Esophagus muscularis mucosa (tissue), 4 donors: ENCODE data around the genes DEFB108B and P2RY2.

DNA sequence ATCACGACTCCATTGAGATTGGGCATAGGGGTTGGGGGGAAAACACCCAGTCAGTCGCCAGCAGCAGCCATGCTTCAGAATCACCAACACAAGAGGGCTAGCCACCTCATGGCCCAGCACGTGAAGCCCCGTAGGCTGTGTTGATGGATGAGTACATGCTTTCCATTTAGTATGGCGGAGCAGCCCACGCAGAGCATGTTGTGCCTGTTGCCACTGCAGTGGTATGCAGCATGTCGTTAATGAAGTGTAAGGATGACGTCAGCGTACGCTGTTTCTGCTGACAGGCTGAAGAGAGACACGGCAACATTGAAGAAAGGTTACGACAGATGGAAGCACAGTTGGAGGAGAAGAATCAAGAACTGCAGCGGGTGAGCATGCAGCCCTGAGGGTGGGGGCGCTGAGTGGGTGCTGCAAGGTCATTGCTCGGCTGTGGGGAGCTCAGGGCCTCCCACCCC is 62.7 kb downstream of the PPFIA1 start:
- PRO-cap: no peak
- RAMPAGE, long total RNA, 4 experiments: no peak in any of the 4 experiments

- PRO-cap: no peak
- RAMPAGE, long total RNA, 4 experiments: no peak in any of the 4 experiments
Measured at GRCh38 chr11:70463075-70463611, 64.8 kb downstream of the CTTN start.

DNA sequence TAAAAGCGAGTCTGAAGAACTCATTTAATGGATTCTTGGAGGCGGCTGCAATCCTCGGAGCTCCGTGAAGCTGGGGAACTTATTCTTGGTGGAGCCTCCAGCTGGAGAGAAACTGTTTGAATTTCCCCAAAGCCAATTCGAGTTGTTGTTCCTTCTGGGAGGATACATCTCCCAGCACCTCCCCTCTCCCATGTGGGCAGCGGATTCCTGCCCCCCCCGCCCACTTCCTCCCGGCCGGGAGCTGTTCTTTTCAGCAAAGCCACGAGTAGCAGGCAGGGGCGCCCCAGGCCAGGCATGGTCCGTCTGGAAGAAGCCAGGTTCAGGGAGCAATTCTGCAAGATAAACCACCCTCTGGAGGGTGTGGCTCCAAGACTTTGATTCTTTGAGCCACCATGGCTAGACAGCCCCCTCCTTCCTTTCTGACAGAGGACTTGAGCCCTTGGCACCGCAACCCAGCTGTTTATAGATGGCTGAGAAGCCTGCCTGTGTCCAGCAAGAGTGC is 170.2 kb downstream of the CTTN start:
- PRO-cap: no peak
- RAMPAGE, long total RNA, 4 experiments: no peak in any of the 4 experiments

GRCh38 chr11:71248668-71249114 is 3.7 kb downstream of the SHANK2 start:
- PRO-cap: no peak
- RAMPAGE, long total RNA, 4 experiments: no peak in any of the 4 experiments

DNA sequence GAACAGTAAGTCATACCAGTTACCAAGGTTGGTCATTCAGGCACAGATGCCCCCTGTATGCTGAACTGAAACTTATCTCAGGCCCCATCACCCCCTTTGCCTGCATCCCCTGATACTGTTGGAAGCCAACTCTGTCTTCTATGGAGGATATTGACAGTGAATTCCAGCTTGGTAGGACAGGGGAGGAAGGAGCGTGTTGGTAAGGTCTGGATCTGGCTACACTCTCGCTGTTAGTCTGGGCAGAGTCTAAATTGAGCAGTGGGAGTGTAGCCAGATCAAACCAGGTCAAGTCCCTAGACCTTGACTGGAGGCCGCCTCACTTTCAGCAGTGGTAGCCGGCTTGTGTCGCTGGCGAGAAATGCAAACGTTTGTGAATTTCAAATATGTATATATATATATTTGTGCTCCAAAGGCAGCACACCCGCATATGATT is 26.8 kb downstream of the DHCR7 start:
- PRO-cap: no peak
- RAMPAGE, long total RNA, 4 experiments: no peak in any of the 4 experiments

- PRO-cap: no peak
- RAMPAGE, long total RNA, 4 experiments: no peak in any of the 4 experiments
Measured at GRCh38 chr11:71499020-71499402, 28.1 kb upstream of the KRTAP5-7 start.

DNA sequence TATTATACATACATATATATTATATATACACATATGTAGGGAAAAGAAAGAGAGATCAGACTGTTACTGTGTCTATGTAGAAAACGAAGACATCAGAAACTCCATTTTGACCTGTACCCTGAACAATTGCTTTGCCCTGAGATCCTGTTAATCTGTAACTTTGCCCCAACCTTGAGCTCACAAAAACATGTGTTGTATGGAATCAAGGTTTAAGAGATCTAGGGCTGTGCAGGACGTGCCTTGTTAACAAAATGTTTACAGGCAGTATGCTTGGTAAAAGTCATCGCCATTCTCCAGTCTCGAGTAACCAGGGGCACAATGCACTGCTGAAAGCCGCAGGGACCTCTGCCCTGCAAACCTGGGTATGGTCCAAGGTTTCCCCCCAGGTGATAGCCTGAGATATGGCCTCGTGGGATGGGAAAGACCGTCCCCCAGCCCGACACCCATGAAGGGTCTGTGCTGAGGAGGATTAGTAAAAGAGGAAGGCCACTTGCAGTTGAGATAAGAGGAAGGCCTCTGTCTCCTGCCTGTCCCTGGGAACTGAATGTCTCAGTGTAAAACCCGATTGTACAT is 3.1 kb upstream of the KRTAP5-8 start:
- PRO-cap: no peak
- RAMPAGE, long total RNA, 4 experiments: no peak in any of the 4 experiments

GRCh38 chr11:71832983-71833312 is at the start of gene DEFB108B:
Gene DEFB108B, plus strand, starts transcription at chr11:71833200.
- PRO-cap: no peak
- RAMPAGE, long total RNA, 4 experiments: no peak in any of the 4 experiments

- PRO-cap: no peak
- RAMPAGE, long total RNA, 4 experiments: no peak in any of the 4 experiments
Measured at GRCh38 chr11:71947058-71947983, 18.5 kb downstream of the RNF121 start.

DNA sequence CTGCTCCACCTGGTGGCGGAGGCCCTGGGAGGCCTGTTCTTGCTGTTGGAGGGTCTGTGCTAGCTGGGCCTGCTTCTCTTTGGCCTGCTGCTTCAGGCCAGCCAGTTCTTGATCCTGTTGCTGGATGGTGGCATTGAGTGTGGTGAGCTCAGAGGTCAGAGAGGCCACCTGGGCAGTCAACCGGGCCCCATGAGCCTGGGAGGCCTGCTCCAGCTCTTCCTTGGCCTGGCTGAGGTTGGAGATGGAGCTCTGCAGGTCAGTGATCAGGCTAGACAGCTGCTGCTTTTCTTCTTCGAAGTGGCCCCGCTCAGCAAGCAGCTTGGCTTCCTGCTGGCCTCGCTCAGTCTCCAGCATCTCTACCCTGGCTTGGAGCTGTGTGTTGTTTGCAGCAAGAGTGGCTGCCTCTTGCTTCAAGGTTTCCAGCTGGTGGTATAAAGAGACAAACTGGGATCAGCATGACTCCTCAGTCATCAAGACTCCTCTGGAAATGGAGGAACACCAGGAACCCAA is 17.2 kb downstream of the IL18BP start:
- PRO-cap: no peak
- RAMPAGE, long total RNA, 4 experiments: no peak in any of the 4 experiments

DNA sequence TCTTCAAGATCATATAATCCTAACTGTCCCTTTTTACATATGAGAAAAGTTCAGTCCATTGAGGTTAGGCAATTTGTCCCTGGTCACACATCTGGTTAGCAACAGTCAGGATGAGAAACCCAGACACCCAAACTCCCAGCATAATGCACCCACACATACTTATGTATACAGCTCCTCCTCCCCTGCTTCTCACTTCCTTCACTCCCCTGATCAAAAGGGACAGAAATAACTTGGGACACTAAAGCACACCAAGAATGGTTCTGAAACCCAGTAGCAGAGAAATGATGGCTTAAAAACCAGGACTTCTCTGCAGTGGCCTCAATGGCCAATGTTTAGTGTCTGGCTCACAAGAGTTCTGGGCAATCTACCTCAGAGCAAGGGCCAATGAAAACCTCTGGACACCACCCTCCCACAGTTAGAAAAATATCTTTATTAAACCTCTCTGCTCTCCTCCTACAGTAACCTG is 11.1 kb downstream of the NUMA1 start:
- PRO-cap: no peak
- RAMPAGE, long total RNA, 4 experiments: no peak in any of the 4 experiments

GRCh38 chr11:72224434-72224543 is 278 bp upstream of the INPPL1 start:
- PRO-cap: no peak
- RAMPAGE, long total RNA, 4 experiments: no peak in any of the 4 experiments

DNA sequence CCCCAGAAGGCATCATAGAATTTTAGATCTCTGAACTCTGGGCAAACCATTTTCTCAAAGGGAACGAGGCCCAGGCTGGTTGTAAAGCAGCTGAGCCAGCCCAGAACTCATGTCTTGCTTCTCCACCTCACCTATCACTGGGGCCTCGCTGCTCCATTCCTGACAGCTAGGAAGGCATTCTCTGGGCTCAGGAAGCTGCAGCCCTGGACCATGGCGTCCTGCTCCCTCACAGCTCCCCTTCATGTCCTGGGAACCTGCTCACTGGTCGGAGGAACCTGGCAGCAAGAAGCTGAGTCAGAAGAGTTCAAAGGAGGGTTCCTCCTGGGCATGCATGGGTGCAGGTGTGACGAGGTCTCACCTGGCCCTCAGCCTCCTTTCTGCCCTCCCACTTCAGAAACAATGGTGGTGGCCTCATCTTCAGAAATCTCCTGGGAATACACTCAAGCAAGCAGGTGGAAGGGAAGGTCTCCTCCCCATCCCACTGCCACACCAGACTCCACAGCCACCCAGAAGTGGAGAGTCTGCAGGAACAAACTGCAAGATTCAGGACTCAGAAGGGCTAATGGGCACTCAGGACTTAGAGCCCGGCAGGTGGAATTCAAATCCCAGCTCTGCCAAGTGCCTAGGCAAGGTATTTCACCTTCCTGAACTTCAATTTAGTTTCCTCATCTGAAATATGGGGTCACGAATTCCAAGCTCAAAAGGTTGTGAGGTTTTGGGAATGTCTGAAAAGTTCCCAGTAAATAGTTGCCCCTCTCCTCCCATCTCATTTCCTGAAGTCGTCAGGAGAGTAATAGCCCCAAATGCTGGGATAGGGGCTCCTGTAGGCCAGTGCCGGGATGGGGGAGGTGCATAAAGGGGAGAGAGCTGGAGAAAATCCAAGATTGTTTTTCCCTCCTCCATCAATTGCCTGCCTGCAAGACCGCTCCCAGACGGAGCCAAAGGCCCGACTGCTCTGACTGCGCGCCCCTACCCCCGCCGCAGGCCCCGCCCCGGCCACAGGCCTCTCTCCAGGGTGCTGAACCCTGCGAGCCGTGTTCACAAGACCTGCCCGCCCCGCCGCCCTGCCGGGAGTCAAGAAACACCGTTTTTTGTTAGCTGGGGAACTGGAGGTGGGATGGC is 2.1 kb upstream of the PDE2A start:
- PRO-cap: no peak
- RAMPAGE, long total RNA, 4 experiments: no peak in any of the 4 experiments

DNA sequence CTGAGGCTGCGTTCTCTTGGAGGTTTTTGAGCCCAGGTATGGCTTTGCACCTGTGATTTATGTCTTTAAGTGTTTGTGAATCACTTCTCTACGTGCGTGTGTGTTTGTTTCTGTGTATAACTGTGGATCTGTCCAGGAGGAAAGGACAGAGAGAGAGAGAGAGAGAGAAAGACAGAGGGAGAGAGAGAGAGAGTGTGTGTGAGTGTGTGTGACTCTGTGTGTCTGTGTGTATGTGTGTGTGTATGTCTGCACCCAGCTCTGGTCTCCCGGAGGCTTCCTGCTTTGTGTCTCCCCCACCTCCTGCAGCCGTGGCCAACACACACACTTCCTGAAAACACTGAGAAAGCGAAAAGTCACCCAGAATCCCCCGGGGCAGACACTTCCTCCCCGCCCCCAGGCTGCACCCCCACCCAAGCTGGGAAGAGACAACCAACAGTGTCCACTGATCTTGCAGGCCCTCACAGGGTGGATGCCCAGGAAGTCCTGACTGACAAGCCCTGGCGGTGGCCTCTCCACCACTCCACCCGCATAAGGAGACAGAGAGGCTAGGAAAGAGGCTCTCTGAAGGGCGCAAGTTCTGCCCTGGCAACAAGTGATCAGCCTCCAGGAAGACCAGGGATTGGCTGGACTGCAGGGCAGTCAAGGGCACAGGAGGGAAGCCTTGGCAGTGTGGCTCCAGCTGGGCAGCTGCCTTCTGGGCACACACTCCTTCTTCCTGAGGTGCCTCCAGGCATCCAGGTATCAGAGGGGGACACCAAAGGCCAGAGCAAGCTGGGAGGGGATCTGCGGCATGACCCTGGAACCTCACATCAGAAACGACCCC is 30.0 kb downstream of the ARAP1 start:
- PRO-cap: bidirectional peak, plus-strand start at position 529 of the sequence, minus-strand start at position 317 of the sequence
- RAMPAGE, long total RNA, 4 experiments: start-site peak on the minus strand in 4 of 4 experiments, centred at positions 262 to 316 of the sequence, 30 to 219 reads per replicate

DNA sequence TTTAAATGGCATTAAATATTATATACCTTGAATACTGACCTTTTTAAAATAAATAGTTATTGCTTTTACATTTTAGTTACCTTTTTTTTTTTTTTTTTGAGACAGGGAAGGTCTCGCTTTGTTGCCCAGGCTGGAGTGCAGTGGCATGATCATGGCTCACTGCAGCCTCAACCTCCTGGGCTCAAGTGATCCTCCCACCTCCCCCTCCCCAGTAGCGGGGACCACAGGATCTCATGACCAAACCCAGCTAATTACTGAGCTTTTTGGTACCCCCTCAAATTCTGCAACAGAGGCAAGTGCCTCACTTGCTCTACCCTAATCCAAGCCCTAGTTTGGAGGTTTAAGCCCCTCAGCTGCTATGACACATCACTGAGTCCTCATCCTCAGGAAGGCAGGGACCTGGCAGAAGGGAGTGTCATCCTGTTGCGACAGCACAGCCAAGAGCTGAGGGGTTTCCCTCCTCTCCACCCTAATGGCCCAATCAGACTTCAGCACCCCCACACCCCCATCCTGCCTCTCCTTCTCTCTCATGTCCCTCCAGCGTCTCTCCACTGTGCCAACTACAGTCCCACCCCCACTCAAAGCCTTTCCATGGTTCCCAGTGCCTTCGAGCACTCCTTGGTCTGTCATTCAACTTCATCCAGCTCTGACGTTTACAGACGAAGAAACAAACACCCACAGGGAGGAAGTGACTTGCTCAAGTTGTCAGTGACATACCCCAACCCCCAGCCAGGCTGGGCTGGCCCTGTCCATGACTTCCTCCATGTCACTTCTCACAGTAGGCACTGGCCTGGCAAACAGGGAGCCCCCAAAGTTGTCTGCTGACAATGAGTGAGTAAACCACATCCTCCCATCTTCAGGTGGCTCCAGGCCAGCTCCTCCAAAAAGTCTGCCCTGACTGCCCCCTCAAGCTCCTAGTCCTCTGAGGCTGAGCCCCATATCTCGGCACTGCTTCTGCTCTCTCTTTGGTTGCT is 15.8 kb downstream of the ARAP1 start:
- PRO-cap: bidirectional peak, plus-strand start at position 776 of the sequence, minus-strand start at position 562 of the sequence
- RAMPAGE, long total RNA, 4 experiments: no peak in any of the 4 experiments

GRCh38 chr11:72775934-72776797 is 17.7 kb downstream of the STARD10 start:
- PRO-cap: no peak
- RAMPAGE, long total RNA, 4 experiments: no peak in any of the 4 experiments

DNA sequence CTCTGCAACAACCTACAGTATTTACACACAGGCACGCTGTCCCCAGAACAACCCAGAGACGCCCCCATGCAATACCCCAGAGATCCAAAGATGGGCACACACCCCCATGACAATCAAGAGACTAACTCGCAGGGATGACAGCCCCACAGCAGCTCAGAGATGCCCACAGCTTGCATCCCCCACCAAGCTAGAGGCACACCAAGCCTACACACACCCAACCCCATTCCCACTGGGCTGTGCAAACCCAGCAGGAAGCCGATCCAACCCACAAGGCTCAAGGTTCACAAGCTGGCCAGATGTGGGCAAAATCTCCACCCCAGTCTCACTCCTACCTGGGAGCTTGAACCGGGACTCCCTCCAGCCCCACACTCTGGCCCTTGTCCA is 11.7 kb downstream of the STARD10 start:
- PRO-cap: no peak
- RAMPAGE, long total RNA, 4 experiments: no peak in any of the 4 experiments

DNA sequence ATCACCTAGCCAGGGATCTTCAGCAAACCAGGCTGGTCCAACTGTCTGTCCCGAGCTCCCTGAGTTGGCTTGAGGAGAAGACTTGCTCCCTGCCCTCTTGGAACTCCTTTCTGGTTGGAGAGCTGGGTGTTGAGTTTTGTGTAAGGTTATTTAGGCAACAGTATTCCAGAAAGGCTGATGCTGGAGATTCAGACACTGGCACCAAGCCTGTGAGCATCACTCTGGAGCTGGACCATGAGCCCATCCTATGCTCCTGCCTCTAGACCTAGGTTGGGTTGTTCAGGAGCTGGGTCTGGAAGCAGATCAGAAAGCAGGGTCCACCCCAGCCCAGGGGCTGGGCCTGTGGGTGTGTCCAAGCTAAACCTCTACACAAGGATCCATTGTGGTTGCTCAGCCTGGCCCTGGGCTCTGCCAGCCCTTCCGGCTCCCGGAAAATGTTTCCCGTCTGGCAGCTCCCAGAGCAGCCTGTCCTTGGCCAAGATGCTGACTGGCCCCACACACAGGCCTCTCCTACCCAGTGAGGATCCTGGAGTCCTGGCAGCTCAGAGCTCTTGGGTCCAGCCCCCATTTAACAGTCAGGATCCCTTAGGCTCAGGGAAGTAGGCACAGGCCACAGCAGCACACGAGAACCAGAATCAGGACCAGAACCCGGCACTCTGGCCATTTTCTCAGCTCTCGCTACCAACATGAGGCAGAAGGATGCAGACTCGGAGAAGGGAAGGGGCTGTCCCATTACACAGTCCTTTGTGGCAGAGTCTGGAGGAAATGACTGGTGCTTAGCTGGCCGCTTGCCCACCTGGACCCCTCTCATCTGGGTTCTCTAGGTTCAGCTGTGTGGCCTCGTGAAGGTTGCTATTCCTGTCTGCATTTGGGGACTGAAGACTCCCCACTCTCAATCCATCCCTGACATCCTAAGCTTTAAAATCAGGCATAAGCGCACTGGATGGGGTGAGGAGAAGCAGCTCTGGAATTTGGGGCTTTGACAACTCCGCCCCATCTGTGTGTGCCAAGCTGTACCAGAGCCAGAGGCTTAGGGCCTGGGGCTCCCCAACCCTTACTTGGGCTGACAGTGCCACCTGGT is 35.4 kb upstream of the FCHSD2 start:
- PRO-cap: no peak
- RAMPAGE, long total RNA, 4 experiments: no peak in any of the 4 experiments

GRCh38 chr11:73217137-73217695 is 865 bp upstream of the P2RY2 start:
- PRO-cap: no peak
- RAMPAGE, long total RNA, 4 experiments: no peak in any of the 4 experiments

DNA sequence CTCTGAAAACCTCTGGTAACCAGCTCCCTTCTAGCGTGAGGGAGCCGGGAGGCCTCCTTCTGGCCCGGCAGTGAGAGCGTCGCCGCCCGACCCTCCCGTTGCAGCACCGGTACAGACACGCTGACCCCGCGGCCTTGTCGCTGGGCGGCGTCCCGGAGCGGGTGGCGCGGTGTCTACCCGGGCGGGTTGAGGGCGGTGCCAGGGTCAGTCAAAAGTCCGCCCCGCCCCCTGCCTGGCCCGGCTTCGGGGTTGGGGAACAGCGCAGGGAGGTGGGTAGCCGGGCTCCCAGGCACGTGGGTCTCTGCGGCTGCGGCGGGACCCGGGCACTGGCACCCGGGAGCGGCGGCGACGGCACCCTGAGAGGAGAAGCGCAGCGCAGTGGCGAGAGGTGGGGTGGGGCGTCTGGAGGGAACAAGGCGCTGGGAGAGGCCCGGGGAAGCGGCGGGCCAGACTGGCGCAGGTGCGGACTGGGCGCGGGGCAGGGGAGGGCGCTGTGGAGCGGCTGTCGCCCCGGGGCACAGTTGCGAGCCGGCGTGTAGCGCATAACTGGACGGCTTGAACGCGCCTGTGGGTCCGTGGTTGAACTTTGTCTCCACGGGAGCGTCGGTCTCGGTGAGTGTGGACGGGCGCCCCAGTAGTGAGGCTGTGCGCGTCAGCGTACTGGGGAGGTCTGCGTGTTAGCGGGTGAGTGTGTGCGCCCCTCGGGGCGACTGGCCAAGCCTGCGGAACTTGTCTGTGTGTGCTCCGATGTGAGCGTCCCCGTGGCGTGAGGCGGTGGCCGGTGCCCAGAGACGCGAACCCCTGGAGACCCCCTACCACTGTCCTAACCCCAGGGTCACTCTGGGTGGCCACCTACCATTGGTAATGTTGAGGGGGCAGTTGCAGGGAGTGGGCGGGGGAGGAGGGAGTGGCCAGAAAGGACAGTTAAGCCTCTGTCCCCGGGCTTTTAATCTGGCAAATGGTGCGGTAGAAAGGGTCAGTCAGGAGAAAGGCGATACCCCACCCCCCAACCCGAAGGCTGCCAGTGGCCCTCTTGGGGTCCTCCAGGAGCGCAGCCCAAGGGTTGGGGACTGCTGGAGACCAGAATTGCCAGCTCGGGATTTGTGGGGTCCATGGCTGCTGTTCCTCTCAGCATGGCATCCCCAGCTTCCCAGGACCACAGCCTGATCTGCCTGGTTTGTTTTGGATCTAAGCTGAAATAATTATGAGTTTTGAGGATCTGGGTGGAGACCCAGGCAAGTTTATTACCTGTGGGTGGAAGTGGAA is at the start of gene P2RY2:
Gene P2RY2, plus strand, starts transcription at position 237 of the 1,266 bp plus-strand sequence.
- PRO-cap: bidirectional peak, plus-strand start at position 240 of the sequence, minus-strand start at position 111 of the sequence; bidirectional peak, plus-strand start at position 520 of the sequence, minus-strand start at position 380 of the sequence; unidirectional peak, plus-strand start at position 976 of the sequence; unidirectional peak, plus-strand start at position 1,024 of the sequence
- RAMPAGE, long total RNA, 4 experiments: start-site peak on the plus strand in 2 of 4 experiments, centred at positions 238 to 244 of the sequence, 6 to 7 reads per replicate